Liver (tissue), 9 donors: Measurements from ENCODE around the genes TSSK6, LPAR2 and ZNF66.

- PRO-cap, 5 experiments = no peak in any of the 5 experiments
- RAMPAGE, long total RNA, 2 experiments = no peak in any of the 2 experiments
- RRBS = no CpG with 5 or more reads among the region's 9 CpGs
Measured at GRCh38 chr19:18742871-18743212, 48.3 kb downstream of the COMP start.

- PRO-cap, 5 experiments = peak in 3 of 5 experiments; most common minus-strand start chr19:18793666 (in 3)
- RAMPAGE, long total RNA, 2 experiments = no peak in any of the 2 experiments
- RRBS = no CpG with 5 or more reads among the region's 8 CpGs
Measured at GRCh38 chr19:18793551-18793961, 2.5 kb upstream of the COMP start.

DNA sequence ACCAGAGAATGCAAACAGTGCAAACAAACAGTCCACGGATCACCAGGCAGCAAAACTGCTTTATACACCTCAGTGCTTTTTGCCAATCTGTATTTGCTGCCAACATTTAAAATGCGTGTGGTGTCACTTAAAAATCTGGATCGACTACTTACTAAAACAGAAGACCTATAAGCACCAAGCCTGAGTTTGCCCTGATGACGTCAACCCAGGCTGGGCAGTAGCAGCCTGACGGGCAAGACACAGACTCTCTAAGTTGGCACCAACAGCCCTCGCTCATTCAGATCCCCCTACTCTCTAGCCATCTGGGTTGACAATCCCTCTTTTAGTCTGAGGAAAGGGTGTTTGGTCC, 7.1 kb downstream of the SUGP2 start:
- PRO-cap, 5 experiments = peak in 1 of 5 experiments; most common plus-strand start position 217 of the sequence (in 1); most common minus-strand start position 142 of the sequence (in 1)
- RAMPAGE, long total RNA, 2 experiments = no peak in any of the 2 experiments
- RRBS = no CpG with 5 or more reads among the region's 6 CpGs

GRCh38 chr19:19067681-19068074, 3.9 kb downstream of the SLC25A42 start:
- PRO-cap, 5 experiments = peak in 3 of 5 experiments; most common minus-strand start chr19:19067833 (in 2)
- RAMPAGE, long total RNA, 2 experiments = no peak in any of the 2 experiments
- RRBS = no CpG with 5 or more reads among the region's 6 CpGs

DNA sequence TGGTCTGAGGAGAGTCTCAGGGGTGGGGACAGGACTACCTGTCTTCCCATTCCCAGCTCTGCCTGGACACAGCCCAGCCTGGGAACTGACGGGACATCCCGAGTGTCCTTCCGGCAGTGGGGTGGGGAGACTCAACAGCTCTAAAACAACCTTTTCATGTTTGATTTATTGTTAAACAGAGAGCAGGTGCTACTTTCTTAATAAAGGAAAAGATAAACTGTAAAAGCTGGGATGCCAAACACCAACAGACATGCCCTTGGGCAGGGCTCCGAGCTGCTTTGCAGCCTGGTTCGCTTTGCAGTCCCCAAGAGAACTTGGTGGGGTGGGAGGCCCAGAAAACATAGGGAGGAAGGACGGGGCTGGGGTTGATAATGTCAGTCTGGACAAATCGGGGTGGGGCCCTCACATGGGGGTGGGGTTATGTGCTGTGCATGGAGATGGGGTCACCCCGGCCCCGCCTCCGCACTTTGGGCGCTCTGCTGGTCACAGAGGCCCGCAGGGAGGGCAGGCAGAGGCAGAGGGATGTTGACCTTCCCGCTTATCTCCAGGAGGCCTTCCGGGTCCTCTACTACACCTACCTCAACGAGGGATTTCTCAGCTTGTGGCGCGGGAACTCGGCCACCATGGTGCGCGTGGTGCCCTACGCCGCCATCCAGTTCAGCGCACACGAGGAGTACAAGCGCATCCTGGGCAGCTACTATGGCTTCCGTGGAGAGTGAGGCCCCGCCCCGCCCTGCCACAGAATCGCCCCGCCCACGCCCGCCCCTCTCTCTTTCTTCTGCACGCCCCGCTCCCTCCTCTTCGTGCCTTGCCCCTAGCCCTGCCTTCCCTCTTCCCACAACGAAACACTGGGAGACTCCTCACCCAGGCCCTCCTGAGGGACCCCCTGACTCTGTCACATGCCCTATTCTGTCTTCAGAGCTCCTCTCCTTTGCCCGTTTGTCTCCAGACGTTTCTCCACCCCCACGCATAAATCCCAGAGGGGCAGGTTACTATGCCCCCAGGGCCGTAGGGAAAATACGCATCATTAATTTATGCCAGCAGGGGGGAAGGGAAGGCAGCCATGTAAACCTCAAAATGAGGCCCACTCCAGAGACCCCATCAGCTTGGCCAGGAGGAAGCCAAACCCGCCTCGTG, 32.9 kb downstream of the TMEM161A start:
- PRO-cap, 5 experiments = no peak in any of the 5 experiments
- RAMPAGE, long total RNA, 2 experiments = no peak in any of the 2 experiments
- RRBS = no CpG with 5 or more reads among the region's 43 CpGs

GRCh38 chr19:19119940-19121087, 18.0 kb downstream of the TMEM161A start:
- PRO-cap, 5 experiments = peak in 1 of 5 experiments; most common minus-strand start chr19:19120319 (in 1)
- RAMPAGE, long total RNA, 2 experiments = no peak in any of the 2 experiments
- RRBS = no CpG with 5 or more reads among the region's 44 CpGs

DNA sequence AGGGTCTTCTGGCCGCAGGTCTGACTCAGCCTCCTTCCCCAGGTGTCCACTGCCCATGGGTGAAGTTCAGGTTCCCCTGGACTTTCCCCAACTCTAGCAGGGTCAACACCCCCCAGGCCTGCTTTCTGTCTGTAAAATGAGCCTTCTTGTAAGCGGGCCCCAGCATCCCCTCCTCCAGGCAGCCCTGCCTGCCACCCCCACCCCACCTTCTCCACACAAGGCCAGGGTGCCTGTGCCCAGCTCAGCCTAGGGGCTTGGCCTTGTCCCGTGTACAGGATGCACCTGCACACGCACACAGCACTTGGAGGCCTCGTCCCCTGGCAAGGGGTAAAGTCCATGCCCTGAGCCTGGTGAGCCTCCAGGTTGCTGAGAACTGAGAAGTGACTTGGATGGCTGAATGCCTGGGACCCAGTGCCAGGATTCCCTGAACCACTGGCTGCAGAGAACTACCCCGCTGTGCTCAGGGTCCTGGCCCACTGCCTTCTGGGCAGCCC, 1.6 kb upstream of the TM6SF2 start:
- PRO-cap, 5 experiments = no peak in any of the 5 experiments
- RAMPAGE, long total RNA, 2 experiments = no peak in any of the 2 experiments
- RRBS = no CpG with 5 or more reads among the region's 6 CpGs

GRCh38 chr19:19296893-19297718, 23.2 kb downstream of the SUGP1 start:
- PRO-cap, 5 experiments = peak in 2 of 5 experiments; most common minus-strand start chr19:19297301 (in 1)
- RAMPAGE, long total RNA, 2 experiments = no peak in any of the 2 experiments
- RRBS = 53% methylated on average over 2 of the region's 19 CpGs

DNA sequence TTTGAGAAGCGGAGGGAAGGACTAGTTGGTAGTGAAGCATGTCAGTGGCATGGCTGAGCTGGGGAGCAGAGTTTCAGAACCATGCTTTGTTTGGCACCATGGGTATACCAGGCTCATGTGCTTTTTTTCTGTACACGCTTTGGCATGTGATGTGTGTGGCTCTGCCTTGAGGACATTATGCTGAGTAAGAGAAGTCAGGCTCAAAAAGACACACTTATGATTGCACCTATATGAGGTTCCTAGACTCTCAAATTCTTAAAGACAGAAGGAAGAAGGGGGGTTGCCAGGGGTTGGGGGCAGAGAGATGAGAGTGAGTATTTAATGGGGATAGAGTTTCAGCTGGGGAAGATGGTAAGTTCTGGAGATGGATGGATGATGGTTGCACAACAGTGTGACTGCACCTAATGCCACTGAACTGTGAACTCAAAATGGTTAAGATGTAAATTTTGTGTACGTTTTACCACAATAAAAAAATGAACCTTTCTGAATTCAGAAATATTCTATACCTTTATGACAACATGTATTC, 21.4 kb downstream of the GATAD2A start:
- PRO-cap, 5 experiments = no peak in any of the 5 experiments
- RAMPAGE, long total RNA, 2 experiments = no peak in any of the 2 experiments
- RRBS = no CpG with 5 or more reads among the region's 3 CpGs

DNA sequence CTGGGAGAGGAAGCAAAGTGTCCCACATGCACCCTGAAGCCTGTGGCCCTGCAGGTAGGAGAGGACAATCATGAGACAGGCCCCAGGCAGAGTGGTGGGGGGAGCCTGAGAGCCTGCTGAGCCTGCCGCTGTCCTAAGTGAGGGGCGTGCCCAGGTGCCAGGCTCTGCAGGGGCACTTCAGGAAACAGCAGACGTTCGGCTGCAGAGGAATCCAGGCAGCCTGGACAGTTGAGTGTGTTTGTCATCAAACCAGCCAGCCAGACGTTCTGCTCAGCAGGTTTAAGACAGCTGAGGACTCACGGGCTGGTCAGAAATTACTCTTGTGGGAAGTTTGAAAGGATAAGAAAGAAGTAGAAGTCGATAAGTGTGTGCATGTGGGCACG, 12.1 kb downstream of the TSSK6 start:
- PRO-cap, 5 experiments = no peak in any of the 5 experiments
- RAMPAGE, long total RNA, 2 experiments = no peak in any of the 2 experiments
- RRBS = no CpG with 5 or more reads among the region's 8 CpGs

- PRO-cap, 5 experiments = no peak in any of the 5 experiments
- RAMPAGE, long total RNA, 2 experiments = no peak in any of the 2 experiments
- RRBS = no CpG with 5 or more reads among the region's 35 CpGs
Measured at GRCh38 chr19:19515255-19515857, at the start of gene TSSK6. TSS of gene TSSK6 (minus strand) at chr19:19515548.

DNA sequence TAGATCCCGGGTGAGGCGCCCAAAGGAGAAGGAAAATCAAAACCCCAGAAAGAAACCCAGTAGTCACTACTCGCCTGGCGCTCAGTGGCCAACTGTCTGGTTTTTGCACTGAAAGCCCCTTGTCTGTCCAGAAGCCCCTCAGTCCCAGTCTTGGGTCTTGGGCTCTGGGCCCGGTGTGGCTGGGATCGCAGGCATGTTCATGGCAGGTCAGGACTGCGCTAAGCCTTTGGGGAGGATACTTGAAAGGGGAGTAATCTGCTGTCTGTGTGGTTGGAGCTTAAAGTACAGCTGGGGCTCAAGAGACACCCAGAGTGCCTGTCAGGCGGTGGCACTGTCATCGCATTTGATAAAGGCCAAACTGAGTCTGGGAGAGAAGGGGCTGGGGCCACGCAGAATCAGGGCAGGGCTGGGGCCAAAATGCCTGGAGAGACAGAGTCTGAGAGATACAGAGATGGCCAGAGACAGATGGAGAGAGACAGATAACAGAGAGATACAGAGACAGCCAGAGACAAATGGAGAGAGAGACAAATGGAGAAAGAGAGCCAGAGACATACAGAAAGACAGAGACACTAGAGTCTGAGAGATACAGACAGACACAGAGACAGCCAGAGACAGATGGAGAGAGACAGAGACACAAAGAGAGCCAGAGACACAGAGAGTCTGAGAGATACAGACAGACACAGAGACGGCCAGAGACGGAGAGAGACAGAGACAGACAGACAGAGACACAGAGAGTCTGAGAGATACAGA, 4.2 kb upstream of the CILP2 start:
- PRO-cap, 5 experiments = no peak in any of the 5 experiments
- RAMPAGE, long total RNA, 2 experiments = no peak in any of the 2 experiments
- RRBS = no CpG with 5 or more reads among the region's 12 CpGs

- PRO-cap, 5 experiments = peak in 1 of 5 experiments; most common plus-strand start chr19:19628356 (in 1); most common minus-strand start chr19:19628169 (in 1)
- RAMPAGE, long total RNA, 2 experiments = no peak in any of the 2 experiments
- RRBS = 5% methylated on average over 48 of the region's 87 CpGs
Measured at GRCh38 chr19:19628041-19628799, at the start of gene LPAR2. TSS of gene LPAR2 (minus strand) at chr19:19628220.

- PRO-cap, 5 experiments = no peak in any of the 5 experiments
- RAMPAGE, long total RNA, 2 experiments = no peak in any of the 2 experiments
- RRBS = 98% methylated on average over 8 of the region's 24 CpGs
Measured at GRCh38 chr19:19647186-19647778, 3.8 kb upstream of the GMIP start.

DNA sequence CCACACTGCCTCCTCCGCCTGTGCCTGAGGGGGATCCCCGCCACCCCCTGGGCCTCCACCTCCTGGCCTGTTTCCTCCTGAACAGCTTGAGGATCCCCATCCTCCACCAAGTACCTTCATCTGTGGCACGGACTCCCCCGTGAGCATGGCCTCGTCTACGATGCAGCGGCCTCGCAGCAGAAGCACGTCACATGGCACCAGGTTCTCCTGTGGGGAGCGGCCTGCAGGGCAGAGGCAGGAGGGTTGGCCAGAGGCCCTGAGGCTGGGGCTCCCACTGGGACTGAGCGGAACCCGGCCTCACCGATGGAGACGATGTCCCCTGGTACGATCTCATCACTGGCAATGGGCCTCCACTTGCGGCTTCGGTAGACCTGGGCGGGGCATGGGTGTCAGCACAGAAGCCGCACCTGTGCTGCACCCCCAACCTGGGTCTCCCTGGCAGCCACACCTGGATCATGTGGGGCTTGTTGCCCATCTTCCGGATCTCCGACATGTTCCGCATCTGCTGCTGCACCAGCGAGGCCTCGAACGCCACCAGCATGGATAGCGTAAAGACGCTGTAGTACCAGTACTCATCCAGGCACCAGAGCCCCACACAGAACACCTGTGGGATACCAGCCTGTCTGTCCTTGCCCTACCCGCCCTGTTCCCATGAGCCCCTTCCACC, 6.8 kb downstream of the ATP13A1 start:
- PRO-cap, 5 experiments = no peak in any of the 5 experiments
- RAMPAGE, long total RNA, 2 experiments = no peak in any of the 2 experiments
- RRBS = no CpG with 5 or more reads among the region's 28 CpGs

GRCh38 chr19:19681134-19681869, 12.7 kb downstream of the ZNF101 start:
- PRO-cap, 5 experiments = no peak in any of the 5 experiments
- RAMPAGE, long total RNA, 2 experiments = no peak in any of the 2 experiments
- RRBS = no CpG with 5 or more reads among the region's 8 CpGs

- PRO-cap, 5 experiments = peak in 4 of 5 experiments; most common plus-strand start chr19:20565940 (in 4)
- RAMPAGE, long total RNA, 2 experiments = no peak in any of the 2 experiments
- RRBS = no CpG with 5 or more reads among the region's 1 CpG
Measured at GRCh38 chr19:20565869-20566135, 221 bp upstream of the ZNF737 start.

DNA sequence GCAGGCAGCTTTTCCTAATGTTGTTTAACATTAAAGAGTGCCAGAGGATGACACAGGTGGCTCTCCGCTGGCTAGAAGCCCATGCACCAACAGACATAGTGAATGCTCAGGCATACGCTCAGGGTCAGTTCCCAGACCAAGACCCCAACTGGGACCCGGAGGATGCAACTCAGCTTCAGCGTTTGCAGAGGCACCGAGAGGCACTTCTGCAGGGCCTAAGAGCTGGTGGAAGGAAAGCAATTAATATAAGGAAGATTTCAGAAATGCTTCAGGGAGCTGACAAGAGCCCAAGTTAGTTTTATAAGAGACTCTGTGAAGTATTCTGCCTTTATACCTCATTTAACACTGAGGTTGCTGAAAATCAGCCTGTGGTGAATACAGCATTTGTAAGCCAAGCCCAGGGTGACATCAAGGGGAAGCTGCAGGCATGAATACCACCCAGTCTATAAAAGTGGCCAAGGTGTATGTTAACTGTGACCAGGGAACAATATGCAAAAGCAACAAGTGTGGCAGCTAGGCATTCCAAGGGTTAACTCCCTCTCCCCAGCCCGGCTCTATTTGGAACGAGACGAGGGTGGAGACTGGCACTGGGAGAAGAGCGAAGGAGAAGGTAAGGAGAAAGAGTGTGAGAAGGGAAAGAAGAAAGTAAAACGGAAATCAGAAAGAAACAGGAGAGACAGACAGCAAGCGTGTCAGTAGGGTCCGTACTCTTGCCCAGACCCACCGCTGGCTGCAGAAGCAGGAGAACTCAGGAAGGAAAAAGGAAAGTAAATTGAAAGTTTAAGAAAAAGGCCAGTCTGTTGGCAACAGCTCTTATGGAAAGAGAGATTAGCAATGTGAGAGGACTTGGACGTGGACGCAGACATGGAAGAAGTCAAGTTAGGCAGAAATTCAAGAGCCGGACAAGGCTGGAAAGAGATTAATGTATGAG, 47.8 kb downstream of the ZNF626 start:
- PRO-cap, 5 experiments = no peak in any of the 5 experiments
- RAMPAGE, long total RNA, 2 experiments = no peak in any of the 2 experiments
- RRBS = no CpG with 5 or more reads among the region's 16 CpGs

DNA sequence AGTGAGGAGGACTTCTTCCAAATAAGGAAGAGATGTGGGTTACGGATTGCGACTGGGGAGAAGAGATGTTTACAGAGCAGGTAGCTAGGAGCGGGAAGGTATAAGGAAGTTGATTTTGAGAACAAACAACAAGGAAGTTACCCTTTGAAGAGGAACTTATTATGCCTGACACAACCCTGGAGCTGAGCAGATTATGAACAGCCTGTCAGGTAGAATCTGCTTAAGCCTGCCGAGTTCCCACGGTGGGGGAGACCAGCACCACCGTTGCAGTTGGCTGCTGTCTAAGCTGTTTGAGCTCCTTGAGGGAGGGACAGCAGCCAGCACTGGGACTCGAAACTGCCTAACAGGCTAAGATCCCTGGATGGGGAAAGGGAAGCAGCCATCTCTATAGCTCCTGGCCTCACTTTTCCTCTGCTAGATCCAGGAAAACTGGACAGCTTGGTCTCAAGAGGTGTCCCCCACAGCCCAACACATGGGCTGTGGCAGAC, 6.6 kb upstream of the ZNF66 start:
- PRO-cap, 5 experiments = no peak in any of the 5 experiments
- RAMPAGE, long total RNA, 2 experiments = no peak in any of the 2 experiments
- RRBS = no CpG with 5 or more reads among the region's 7 CpGs

DNA sequence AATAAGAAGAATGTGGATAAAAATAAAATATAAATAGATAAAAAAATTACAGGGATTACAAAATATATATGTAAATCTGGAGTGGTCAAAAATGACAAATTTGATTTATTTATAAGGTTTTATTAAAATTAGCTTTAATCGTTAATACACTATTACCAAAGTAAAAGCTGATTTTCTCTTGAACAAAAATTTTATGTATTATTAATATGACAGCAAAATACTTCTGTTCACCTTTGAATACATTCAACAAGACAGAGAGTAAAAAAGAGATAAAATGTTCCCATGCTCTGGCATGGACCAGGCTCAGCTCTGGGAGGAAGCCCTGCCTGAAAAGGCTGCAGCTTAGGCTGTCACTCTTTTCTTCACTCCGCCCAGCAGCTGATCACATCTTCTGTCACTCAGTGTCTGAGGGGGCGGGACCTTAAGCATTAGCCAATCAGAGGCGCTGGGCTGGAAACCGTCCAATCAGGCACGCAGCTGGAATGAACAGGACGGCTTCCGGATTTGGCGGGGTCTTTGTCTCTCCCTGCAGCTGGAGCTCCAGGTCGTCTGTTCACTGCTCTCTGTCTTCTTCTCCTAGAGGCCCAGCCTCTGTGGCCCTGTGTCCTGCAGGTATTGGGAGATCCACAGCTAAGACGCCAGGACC, at the start of gene ZNF66:
TSS of gene ZNF66 (plus strand) at position 519 of the 646 bp plus-strand sequence.
- PRO-cap, 5 experiments = peak in 5 of 5 experiments; most common plus-strand start position 529 of the sequence (in 5); most common minus-strand start position 360 of the sequence (in 2)
- RAMPAGE, long total RNA, 2 experiments = start-site peak on the plus strand in 1 of 2 experiments, centred at position 530 of the sequence, 32 to 74 reads per replicate
- RRBS = no CpG with 5 or more reads among the region's 11 CpGs